Metastatic Breast Carcinoma in the Ovary (tissue), 3 donors: Measurements from ENCODE around the genes NAB1 and TMEFF2.

DNA sequence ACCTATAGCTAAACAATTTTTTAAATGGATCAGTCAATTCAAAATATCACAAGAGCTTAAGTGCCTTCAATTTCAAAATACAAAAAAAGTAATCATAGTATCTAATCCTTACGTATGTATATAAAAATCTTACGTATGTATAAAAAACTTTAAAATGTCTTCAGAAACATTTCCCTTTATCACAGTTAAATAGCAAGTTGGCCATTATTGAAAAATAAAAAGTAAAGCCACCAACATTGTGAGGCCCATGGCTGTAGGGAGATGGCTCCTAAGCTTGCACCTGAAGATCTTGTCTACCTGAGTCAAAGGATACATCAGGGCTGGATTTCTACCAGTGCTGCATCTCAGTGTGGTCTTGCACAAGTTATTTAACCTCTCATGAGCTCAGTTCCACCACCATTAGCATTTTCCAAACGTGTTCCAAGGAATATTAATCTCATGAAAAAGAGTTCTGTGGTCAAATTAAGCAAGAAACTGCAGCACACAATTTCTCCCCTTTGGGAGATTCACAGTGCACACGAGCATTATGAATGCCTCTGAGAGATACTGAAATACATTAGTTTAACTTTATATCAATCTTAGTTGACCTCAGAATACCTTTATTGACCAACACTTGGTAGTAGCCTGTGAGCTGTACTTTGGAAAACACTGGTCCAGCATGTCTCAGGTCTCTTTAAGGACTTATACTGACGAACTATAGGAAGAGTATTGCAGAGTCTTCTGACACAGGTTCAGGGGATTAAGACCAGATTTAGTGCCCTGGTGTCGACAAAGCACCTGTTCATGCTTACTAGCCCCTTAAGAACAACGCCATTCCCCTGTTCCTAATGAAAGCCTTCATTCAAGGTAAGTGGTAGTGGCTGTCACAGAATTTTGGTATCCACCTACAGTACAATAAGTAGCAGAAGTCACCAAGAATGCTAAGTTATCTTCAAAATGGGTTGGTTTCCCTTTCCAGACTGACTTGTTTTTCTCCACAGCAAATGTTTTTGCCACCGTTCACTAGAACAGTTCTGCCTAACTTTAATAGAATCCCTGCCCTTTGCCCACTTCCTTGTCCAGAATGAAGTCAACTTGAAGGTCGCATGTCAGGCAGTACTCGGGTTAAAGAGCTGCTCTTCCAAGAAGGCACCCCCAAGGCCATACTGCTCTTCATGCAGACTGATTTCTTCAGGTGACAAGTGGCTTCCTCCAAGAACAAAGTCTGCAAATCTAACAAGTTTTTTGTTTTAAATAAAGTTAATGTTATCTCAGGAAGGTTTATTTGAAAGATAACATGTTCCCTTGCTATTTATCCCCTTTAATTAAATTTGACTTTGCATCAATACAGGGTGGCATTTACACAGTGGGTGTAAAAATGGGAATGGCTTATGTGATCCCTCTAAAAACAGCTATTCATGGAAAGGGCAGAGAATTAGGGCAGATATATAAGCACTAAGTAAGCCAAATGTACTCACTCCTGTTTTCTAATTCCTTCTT is 25.9 kb downstream of the NEMP2 start:
- PRO-cap, 3 experiments, result no peak in any of the 3 experiments

DNA sequence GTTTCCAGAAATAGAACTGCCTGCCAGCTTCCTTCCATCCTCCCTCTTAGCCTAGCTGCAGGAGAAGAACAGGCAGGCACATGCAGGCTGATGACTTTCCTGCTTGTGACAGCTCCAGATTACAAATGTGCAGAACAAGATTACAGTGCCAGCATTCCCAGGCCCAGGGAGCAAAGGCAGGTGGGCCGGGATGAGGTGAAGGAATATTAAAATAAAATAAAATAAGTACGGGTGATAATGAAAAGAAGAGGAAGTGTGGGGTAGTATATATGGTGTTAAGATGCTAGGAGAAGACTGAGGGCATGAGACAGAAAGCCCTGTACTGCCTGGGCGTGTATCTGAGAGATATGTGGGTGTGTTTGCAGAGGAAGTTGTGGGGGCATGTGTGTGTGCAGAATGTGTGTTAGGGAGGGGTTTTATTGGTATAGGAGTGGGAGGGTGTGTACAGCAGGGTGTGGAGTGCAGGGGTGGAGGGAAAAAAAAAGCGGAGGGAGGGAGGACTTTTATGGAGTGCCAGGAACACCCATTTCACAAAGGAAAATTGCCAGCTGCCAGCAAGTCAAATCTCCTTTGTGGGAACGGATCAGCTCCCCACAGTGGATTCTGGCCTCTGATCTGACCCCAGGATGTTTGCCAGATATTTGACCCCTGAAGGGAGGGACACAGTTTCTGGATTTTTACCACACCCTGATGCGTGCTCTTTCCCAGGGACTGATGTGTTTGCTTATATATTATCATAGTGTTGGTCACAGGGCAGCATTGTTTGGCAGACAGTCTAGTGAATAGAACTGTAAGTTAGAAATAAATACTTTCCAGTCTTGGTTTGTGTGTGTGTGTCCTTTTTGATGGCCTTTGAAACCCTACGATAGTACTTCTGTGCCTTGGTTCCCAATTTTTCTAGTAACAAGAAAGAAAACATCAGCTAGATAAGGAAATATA is 44.1 kb upstream of the NEMP2 start:
- PRO-cap, 3 experiments, result no peak in any of the 3 experiments

- PRO-cap, 3 experiments, result peak in 2 of 3 experiments; most common plus-strand start chr2:190649316 (in 1); most common minus-strand start chr2:190649477 (in 2)
Measured at GRCh38 chr2:190649022-190650063, at the start of gene NAB1. Gene NAB1, plus strand, starts transcription at chr2:190649083.

DNA sequence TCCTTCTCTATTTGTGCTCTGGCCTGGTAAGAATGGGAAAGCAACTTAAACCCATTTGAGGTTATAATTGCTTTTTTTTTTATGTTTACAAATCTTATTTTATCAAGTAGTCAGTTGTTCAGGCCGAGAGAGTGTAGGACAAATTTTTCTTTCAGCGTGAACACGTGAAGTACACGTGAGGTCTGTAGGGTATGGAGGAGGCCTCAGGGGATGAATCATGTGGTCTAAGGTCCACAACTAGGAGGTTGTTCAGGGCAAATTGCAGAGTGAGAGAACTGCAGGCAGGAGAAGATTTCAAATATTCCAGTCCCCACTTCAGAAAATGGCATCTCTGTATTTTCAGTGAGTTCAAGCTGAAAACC is 71.2 kb upstream of the GLS start:
- PRO-cap, 3 experiments, result peak in 1 of 3 experiments; most common plus-strand start position 264 of the sequence (in 1)

GRCh38 chr2:190931443-190932019 is 50.9 kb downstream of the GLS start:
- PRO-cap, 3 experiments, result no peak in any of the 3 experiments

DNA sequence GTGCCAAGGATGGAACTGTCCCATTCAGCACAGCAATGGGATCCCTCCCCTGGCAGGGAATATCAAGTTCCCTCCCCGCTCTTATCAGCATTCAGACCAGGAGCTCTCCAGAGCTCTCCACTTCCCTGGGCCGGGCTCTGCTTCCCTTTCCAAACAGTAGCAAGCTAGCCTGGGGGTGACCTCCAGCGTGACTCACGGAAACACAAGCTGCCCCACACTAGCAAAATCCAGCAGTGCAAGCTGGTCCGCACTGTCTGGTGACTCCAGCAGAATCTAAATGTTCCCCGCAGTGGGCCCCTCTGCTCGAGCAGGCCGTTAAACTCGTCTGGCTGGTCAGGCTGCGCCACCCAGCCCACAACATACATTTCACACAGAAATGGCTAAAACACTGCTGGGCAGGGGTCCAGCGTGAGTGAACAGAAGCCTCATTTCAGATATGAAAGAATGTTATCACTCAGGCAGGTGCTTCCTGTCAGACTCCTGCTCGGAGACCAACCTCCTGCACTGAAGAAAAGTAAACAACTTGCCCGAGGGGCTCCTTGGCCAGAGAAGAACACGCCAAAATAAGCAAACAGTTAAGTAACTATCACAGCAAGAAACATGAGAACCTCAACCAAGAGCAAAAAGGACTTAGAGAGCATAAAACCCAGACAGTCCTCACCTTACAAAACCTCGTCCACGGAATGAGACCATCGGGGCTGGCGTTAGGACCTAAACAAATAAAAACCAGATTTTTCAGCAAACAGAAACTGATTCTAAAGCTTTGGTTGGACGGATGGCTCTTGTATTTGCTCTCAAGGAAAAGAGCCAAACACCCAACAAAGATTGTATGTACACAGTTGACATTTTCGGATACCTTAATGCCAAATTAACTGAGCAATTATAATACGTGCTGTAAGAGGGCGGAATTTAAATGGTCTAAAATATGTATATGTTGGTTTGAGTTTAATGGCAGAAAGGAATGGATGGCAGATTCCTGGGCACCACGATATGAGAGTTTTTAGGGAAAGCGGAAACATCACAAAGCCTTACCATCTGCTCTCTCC is 33.7 kb downstream of the STAT1 start:
- PRO-cap, 3 experiments, result no peak in any of the 3 experiments

- PRO-cap, 3 experiments, result peak in 1 of 3 experiments; most common minus-strand start chr2:190994296 (in 1)
Measured at GRCh38 chr2:190994046-190994419, 19.9 kb downstream of the STAT1 start.

DNA sequence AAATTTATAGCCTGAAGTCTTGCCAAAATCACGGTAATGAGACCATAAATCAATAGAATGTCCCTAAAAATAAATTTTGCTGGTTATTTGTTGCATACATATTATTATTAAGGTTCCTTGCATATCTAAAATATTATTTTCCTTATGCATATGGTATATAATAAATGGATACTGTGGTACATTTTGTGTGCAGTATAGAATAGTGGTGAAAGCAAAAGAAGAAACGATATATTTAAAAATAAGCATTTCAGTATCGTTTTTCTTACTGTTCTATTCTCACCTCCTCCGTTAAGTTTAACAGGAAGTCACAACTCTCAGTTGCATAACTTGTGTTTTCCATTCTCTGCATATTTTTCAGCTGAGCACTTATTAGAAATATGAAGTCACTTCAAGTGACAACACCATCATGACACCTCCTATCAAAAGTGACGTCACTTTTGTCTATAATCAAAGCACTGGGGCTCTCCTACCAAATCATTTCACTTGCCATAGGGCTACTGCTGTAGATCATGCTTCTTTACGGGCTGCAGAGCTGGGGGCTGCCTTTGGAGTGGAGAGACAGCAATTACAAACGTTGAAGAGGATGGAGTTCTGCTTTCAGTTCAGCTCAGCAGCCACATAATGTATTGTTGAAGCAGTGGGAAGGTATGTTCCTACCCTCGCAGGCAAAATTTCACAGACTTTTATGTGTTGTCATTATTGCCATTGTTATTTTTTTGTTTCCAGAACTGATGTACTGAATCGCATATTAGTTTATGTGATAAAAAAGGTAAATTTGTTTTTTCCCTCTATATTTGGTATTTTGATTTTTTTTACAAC is 36.4 kb downstream of the STAT4 start:
- PRO-cap, 3 experiments, result peak in 1 of 3 experiments; most common plus-strand start position 478 of the sequence (in 1)

- PRO-cap, 3 experiments, result no peak in any of the 3 experiments
Measured at GRCh38 chr2:191262875-191263799, 17.9 kb downstream of the MYO1B start.

DNA sequence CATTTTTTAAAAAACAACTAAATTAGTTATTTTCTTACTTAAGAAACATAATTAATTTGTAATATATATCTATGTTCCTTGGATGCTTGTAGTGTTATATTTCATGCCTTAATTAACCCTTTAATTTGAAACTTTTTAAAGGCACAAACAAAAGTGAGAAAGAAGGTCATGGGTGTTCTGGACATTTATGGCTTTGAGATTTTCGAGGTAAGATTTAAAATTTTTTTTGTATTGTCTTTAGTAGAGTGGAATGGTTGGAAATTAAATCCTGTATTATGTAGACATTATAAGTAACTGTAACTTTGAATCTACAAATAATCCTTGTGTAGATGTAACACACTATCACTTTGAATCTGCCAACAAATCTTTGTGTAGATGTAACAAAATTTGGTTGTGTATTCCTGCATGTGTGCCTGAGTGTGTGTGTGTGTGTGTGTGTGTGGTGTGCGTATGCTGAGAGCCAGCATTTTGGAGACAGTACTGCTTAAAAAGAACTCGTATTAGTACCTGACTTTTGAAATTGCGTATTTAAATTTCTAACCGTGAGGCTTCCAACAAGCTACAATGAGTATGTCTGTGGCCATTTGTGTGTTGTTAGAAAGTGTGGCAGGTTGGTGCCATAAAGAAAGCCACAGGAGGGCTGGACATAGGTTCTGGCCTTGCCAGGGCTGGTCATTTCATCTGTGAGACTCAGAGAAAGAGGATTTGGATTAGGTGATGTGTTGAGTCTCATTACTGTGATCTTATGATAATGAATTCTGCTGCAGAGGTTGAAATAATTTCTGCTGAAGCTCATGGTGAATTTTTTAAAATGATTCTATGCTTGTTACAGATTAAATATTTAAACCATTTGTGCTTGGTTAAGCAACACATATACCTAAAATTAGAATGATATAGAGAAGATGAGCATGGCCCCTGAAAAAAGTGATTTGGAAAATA is 125.2 kb downstream of the MYO1B start:
- PRO-cap, 3 experiments, result no peak in any of the 3 experiments

DNA sequence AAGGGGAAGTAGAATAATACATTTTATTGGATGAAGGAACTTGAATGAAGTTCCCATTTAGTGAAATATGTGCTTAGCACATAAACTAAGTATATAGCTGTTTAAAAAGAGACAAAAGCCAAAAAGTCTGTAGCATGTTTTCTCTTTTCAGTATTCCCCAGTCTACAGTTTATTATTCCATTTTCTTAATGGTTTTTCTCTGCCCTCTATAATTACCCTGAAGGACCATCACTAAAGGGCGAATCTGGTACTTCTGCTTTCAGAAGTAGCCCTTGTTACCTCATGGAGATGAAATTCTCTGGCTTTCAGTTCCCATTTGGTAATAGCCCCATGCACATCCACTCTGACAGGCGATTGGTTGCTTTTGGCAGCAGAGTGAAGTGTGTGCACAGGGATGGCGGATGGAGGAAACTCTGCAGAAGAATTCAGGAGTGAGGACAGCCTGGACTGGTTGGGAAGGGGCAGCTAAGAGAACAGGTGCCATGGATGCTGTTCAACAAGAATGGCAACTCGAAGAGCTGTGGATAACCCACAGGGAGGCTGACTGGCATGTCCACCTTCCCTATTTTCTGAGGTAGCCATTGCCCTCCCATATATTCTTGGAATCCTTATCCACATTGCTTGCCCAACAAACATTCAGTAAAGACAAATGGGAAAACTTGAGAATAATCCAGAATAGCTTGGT is 66.3 kb upstream of the NABP1 start:
- PRO-cap, 3 experiments, result no peak in any of the 3 experiments

GRCh38 chr2:191637612-191638389 is 40.1 kb upstream of the NABP1 start:
- PRO-cap, 3 experiments, result peak in 3 of 3 experiments; most common minus-strand start chr2:191637851 (in 3)

DNA sequence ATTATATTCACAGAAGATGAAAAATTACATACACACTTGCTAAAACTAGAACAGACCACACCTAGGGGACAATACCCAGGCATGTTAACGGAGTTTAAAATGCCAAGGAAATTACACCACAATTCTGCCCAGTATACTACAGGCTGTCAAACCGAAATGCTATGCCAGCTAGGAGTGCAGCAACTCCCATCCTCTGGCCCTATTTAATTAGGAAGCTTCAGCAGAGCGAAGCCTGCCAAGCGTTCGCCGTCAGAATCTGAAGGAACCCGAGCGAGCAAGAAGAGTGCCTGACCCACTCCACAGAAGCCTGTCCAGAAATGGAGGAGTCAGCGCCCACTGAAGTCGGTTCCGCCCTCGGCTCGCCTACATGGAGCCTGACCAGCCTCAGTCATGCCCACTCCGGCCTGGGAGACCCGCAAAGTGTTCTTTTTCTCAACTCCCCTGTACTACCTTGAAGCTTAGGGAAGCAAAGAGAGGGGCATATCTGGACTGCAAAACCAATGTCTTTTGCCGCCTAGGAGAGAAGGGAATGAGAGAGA is 1.5 kb downstream of the TMEFF2 start:
- PRO-cap, 3 experiments, result no peak in any of the 3 experiments

DNA sequence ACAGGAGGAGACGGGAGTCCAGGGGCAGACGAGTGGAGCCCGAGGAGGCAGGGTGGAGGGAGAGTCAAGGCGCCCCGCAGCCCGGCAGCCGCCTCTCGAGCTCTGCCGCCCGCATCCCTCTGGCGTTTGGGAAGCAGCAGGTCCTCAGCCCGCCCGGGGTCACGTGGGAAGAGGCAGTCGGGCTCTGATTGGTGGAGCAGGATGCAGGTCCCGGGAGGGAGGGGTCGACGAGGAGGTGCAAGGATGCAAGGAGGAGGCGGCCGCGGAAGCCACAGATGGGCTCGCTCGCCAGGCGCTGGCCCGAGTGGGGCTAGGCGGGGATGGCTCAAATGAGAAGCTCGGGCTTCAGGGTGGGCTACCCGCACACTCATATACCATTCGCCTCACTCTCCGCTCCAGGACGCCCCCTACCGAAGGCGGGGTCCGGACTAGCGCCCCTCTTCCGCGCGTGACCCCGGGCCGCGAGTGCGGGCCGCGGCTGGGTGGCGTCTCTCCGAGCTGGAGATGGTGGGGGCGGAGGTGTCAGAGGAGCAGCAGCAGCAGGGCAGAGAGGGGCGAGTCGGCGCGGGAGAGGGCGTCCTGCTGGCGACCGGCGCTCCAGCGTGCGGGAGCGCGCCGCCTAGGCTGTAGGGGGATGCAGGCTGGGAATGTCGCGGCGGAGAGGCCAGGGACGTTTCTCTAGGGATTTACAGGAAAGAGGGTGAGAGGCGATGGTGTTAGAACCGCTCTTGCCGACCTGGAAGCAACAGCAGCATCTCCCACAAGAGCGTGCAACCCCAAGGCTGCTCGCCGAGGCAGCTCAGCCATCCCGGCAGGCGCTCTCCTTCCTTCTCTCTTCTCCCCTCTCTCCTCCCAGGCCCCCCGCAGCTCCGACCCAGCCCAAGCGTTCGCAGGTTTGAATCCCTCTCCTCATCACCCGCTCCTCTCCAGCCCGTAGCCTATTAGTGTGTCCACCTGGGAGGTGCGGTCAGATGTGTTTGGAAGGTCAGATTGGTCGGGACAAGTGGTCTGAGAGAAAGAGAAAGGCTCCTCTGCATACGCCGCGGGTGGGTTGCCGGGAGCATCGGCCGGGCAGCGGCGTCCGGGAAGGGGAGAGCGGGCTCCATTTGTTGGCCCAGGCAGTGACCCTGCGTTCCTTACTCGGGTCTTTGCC is at the start of gene TMEFF2:
TMEFF2 (minus strand) TSS at position 121 of the 1,153 bp plus-strand sequence.
- PRO-cap, 3 experiments, result no peak in any of the 3 experiments

DNA sequence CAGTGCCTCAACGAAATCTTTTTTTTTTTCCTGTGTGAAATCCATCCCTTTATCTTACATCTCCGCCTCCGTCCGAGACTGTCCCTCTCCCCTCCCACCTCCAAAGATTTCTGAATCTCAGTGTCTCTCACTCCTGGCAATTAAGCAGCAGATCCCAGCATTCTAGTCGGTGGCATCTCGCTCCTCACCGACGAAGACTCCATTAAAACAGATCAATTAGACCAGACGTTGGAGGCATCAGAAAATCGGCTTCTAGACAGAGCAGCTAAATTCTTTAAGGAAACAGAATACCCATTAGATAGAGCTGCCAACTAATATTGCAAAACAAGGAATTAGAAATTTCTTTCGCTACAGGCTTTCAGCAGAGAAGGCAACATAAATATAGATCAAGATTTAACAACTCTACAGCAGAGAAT is 1.9 kb upstream of the TMEFF2 start:
- PRO-cap, 3 experiments, result no peak in any of the 3 experiments

DNA sequence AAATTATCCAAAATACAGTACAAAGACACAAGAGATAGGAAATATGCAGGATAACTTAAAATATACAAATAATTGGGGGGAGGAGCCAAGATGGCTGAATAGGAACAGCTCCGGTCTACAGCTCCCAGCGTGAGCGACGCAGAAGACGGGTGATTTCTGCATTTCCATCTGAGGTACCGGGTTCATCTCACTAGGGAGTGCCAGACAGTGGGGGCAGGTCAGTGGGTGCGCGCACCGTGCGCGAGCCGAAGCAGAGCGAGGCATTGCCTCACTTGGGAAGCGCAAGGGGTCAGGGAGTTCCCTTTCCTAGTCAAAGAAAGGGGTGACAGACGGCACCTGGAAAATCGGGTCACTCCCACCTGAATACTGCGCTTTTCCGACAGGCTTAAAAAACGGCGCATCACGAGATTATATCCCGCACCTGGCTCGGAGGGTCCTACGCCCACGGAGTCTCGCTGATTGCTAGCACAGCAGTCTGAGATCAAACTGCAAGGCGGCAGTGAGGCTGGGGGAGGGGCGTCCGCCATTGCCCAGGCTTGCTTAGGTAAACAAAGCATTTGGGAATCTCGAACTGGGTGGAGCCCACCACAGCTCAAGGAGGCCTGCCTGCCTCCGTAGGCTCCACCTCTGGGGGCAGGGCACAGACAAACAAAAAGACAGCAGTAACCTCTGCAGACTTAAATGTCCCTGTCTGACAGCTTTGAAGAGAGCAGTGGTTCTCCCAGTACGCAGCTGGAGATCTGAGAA is 976.1 kb upstream of the TMEFF2 start:
- PRO-cap, 3 experiments, result no peak in any of the 3 experiments

GRCh38 chr2:195579869-195580536 is 77.0 kb upstream of the SLC39A10 start:
- PRO-cap, 3 experiments, result no peak in any of the 3 experiments

DNA sequence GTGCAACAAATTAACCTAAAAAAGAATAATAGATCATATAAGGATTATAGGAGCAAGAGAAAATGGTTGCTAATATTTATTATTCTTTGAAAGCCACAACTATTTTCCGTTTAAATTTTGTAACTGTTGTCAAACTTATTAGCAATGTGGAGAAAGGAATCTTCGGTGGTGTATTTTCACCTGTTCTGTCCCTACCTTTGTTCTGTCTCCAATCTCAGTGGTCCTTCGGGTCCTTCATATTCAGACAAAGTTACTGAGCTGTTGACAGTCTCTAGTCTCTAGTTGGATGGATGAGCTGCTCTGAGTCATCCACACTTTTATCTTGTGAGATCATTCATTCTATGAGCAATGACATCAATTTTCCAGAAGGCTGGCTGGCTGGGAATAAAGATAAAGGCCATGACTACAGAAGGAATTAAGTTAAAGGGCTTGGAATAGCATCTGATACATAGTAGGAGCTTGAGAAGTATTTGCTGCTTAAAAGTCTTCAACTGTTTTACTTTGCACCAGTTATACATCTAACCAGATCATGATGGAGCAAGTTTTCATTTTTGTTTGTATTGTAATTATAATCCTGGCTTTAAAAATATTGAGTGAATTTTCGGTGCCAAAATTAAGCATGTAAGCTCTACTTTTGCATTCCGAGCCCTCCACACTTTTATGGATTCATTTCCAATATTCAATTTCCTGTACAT is 43.1 kb upstream of the SLC39A10 start:
- PRO-cap, 3 experiments, result peak in 1 of 3 experiments; most common minus-strand start position 292 of the sequence (in 1)

DNA sequence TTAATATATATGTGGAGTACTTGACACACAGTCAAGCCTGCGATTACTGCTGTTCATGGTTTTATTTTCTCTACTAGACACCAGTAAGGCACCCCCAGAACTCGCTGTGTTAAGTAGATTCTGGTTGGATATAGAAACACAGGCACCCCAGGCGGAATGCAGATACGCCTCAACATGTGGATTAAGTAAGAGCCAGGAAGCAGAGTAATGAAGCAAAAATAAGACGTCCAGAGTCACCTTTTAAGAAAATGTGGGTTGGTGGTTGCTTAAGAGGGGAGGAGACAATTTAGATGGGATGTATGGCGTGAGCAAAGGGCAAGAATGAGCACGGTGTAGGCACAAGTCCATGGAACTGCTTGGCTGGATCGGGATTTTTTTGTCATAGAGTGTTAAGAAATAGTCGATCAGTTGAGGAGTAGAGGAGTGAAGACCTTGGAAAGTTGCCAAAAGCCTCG is 945 bp upstream of the SLC39A10 start:
- PRO-cap, 3 experiments, result no peak in any of the 3 experiments

DNA sequence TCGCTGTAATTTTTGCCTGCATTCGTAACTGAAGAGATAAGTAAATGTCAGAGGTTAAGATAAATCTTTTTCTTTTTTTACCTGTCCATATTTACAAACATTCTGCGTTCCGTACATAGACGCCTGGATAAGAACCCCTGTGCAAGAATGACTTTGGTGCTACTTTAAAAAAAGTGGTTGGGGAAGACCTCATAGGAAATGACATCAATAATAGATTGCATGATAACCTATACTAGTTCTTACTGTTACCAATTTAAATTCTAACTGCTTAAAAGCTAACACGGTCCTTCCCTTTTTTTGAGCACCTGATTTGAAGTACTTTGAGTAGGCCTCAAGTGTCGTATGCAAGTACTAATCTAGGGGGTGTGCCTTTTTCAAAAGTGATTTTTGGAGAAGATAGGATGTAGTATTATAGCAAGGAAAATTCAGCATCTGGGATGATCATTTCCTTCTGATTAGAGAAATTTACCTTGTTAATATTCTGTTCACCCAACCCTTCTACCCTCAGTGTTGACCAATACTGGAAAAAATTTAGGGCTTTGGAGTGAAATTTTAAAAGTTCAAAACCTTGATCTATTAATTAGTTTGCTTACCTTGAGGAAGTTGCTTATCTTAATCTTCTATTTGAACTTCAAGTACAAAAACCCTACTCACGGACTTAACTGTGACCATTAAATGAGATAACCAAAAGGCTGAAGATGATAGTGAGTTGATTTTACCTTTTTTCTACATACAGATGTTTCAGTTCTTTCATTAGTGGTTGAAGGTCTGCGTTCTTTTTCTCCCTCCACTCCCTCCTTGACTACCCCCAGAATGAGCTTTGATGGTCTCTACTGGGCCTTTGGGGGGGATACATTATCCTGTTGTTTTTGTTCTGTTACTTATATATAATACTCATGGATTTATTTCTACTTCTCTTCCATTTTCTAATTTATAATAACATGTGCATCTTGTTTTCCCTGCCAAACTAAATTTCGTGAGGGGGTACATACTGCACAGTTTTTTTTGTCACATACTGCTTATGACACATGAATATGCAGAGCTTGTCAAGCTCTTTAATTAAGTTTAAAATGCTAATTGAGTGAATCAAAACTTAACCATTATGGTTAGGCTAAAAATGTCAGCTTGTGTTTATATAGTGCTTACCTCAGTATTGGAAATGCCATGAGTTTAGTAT is 2.4 kb downstream of the SLC39A10 start:
- PRO-cap, 3 experiments, result peak in 1 of 3 experiments; most common plus-strand start position 251 of the sequence (in 1); most common minus-strand start position 139 of the sequence (in 1)